T-cell (primary cell): ENCODE results near the gene SPIRE1.

- PRO-cap, 7 experiments: no peak in any of the 7 experiments
These were observed 1.7 kb downstream of the IMPA2 start for GRCh38 chr18:11983045-11983332.

DNA sequence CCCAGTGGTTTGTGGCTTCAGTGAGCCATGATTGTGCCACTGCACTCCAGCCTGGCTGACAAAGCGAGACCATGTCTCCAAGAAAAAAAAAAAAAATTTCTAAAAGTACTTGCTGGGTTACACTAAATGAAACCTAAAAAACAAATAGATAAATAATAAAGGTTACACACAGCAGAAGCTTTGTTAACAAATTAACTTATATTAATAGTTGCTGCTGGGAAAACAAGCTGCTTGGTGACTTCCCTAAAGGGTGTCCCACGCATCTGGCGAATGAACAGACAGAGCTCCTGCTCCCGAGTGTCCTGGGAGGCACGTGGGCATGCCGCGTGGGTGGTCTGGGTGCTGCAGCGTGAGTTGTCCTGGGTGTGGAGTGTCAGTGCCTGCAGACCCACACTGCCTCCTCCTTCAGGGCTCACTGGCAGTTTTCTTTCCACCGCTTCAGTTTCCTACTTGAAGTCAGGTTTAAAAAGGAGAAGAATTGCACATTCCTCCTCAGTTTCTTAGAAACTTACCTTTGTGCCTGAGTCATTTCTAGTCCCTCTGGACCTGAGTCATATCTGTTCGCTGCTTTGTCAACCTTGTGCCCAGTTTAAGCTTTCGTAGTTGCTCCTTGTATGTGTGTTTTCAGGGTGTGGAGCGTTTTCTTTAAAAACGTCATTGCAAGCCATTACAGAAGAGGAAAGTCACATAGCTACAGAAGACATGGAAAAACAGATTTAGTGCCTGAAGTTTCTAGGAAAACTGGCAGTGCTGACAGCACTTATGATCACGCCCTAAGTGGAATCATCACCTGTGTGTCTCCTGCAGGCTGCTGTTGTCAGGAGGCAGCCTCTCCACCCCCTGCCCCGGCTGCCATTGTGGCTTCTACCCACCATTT, 24.3 kb downstream of the IMPA2 start:
- PRO-cap, 7 experiments: no peak in any of the 7 experiments

DNA sequence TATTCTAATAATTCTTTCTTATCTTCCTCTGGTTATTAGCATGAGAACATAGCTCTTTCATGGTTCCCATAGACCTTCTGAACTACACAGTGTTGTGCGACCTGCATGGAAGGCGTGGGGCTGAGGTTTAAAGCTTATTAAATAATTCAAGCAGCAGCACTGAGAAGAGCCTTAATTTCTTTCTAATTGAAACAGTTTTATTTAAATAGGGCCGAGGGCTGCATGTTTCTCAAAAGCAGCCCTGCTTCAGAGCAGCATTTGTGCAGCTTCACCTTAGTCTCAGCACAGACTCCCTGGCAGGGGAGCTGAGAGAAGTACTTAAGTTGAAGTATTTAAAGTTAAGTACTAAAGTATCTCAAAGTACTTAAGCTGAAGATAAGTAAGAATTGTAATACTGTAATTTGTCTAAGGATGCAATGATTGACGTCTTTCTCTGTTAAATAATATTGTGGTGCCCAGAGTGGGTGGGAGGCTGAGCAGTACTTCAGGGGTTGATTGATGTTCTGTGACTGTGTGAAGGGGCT, 31.4 kb downstream of the IMPA2 start:
- PRO-cap, 7 experiments: no peak in any of the 7 experiments

- PRO-cap, 7 experiments: no peak in any of the 7 experiments
These were observed 50.4 kb downstream of the IMPA2 start for GRCh38 chr18:12031628-12032282.

- PRO-cap, 7 experiments: no peak in any of the 7 experiments
These were observed 19.3 kb upstream of the TUBB6 start for GRCh38 chr18:12288685-12289242.

DNA sequence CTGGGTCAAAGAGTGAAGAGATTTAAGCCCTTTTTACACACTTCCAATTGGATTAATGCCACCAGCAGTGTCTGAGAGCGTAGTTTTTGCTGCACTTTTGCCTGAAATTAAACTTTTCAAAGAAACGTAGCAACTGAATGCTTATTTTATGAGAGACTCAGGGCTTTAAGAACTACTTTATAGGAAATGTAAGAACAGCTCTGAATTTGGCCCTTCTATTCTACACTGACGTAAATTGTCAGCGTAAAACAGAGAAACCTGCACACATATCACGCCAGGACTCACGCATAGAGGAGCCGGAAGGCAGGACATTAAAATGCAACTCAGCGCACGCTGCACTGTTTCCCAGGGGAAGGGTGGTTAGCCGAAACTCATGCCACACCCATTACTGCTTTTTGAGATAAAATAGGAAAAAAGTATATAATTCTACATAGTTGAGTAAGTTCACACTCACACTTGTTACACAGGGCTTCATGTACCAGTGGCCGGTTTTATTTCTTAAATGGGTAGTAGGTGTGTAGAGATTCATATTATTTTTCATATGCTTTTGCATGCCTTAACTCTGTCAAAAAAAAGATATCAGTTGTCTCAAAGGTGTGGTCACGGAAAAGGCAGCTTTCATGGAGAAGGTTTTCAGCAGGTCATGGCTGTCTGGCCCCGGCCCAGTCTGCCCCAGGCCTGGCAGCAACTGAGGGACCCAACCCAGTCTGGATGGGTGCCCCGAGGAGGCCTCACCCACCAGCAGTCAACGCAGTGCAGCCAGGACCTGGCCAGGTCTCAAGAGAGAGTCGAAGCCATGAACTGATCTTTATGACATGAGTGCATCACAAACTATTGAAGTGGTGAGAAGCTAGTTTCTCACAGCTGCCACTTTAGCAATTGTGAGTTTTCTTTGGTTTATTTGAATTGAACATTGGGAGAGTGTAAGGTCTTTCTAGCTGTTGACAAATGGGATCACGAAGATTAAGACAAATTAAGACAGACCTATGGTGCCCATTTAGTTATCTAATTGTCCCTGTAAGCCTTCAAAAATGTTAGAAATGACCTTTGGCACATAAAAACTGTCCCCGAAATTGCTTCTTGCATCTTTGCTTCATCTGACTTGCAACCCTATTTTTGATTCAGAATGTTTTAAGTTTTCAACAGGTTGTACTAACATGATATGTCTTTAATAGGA, 7.7 kb downstream of the TUBB6 start:
- PRO-cap, 7 experiments: no peak in any of the 7 experiments

- PRO-cap, 7 experiments: no peak in any of the 7 experiments
These were observed 20.4 kb downstream of the AFG3L2 start for GRCh38 chr18:12356558-12357057.

- PRO-cap, 7 experiments: no peak in any of the 7 experiments
These were observed 17.4 kb downstream of the AFG3L2 start for GRCh38 chr18:12359491-12360148.

DNA sequence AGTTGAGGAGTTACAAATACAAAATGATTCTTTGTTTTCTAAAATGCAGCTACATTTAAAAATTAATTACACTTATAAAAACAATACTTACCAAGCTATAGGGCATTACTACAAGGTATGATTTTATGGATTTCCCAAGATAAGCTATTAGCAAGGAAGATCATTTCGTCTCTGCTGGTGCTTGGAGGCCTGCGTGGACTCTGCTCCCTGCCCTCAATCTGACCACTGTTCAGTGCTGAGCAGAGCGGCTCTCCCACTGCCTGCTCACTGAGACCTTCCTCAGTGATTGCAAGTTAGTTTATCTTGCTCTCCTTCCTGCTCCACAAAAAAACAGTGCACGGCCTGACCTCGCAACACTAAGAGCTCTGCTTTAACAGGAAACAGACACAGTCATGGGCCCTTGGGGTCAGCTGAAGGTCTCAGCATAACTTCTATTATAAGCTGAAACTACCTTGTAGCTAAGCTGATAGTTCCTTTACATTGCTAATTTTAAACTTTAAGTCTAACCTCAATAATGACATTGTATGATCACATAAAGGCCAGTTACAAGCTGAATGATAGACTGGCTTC, 53.1 kb downstream of the PRELID3A start:
- PRO-cap, 7 experiments: no peak in any of the 7 experiments

DNA sequence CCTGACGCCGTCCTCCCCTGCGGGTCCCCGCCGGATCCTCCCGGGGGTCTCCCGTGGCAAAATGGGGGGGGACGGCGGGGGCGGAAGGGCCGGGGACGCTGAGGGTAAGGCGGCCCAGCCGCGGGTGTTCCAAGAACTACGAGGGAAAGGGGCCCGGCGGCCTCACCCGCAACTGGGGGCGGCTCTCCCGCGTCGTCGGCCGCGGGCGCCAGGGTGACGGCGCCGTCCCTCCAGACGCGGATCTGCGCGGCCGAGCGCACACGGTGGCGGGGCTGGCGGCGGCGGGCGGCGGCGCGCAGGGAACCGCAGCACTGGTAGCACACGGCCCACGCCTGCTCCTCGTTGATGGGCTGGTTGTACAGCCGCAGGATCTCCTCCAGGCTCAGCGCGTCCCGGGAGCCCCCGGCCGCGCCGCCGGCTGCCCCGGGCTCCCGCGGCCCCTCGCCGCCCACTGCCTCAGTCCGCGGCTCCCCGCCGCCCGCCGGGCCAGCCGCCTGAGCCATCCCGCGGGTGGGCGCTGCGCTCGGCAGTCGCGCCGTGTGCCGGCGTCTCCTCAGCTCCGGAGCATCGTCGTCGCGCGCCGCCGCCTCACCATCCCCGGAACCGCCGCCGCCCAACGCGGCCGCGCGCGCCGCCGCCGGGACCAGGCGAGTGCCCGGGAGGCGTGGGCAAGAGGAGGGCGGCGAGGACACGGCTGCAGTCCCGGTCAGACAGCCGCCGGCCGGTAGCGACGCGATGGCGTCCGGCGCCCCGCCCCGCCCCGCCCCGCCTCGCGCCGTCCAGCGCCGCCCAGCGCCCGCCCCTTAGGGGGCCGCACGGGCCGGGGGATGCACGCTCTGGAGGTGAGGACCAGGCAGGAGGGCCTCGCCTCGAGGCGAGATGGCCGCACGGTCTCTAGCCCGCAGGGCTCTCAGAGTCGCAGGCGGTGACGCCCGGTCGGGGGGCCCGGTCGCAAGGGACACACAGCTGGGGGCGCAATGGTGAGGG, at the start of gene SPIRE1:
Gene SPIRE1, minus strand, starts transcription at position 744 of the 987 bp plus-strand sequence.
- PRO-cap, 7 experiments: peak in 6 of 7 experiments; most common plus-strand start position 650 of the sequence (in 5); most common minus-strand start position 541 of the sequence (in 4)

DNA sequence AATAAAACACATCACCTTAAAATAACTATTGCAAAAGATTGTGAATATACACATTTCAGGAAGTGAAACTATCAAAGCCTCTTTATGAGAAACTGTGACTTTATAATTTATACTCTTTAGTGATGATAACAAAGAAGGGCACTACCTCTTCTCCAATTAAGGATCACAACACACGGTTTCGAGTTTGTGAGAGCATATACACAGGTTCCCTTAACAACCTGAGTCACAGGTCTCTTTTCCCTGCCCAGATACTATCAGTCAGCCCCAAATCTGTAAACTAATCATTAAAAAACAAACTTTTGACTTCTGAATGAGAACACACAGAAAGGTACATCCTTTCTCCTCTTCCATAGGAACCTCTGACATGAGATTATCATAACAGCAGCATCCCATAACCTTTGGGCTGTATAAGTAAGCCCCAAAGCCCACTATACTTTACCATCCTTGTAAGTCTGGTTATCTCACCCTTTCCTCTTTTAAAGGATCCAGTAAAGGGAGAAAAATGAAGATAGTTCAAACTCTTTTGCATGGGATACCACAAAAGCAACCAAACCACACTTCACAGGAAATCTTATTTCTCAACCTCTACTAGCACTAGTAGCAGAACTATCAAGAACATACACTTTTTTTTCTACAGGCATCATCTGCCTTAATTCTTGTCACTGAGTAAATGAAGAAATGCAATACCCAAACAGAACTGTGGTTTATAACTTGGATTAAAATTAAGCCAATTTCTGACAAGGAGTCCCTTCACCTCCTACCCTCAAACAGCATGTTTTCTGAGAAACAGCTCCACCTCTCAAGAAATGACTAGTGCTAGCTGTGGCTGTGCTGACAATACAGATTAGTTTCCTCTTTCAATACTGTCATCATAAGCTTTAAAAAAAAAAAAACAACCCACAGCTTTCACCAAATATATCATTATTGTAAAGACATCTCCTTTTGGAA, 44.7 kb downstream of the PTPN2 start:
- PRO-cap, 7 experiments: no peak in any of the 7 experiments

DNA sequence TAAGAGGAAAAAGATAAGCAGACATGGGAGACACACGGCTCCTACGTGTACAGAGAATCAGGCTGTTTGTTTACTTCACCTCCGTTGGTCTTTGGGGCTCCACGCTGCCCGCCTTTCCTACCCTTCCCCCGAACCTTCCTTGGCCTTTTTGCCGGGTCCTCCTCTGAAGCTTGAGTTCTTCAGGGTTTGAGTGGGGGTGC, 22.8 kb upstream of the LDLRAD4 start:
- PRO-cap, 7 experiments: peak in 3 of 7 experiments; most common plus-strand start position 103 of the sequence (in 3)

GRCh38 chr18:13223327-13223786, 4.8 kb downstream of the LDLRAD4 start:
- PRO-cap, 7 experiments: no peak in any of the 7 experiments

- PRO-cap, 7 experiments: no peak in any of the 7 experiments
These were observed 197.6 kb downstream of the LDLRAD4 start for GRCh38 chr18:13416044-13416598.

GRCh38 chr18:13460571-13461670, 242.4 kb downstream of the LDLRAD4 start:
- PRO-cap, 7 experiments: no peak in any of the 7 experiments

DNA sequence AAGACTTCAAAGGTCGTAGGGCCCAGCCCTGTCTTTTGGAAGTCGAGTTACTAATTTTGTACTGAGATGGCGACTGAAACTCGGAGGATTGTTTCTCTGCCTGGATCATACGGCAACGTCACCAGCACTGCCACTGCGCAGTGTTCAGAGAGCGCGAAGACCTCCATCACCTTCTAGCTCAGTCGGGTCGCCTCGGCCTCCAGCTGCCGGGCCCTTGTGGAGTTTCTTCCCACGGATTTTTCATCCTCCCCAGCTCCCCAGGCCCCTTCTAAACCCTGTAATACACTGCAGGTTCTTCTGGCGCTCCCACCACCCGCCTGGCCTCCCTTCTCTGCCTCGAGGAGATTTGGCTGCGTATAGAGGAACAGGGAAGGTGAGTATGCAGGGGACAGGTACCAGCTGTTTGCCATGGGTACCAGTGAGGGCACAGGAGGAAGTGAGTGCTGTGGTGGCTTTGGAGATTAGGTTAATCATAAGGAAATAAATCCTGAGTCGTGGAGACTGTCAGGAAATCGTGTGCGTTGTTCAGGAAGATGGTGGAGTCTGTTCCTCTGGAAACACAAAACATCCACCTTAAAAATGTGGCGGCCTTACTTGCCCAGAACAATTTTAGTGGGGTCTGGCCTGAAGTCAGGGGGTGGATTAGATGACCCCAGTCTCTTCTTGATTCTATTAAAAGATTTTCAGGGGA, 230.5 kb downstream of the FAM210A start:
- PRO-cap, 7 experiments: no peak in any of the 7 experiments

GRCh38 chr18:13563134-13563833, 163.1 kb downstream of the FAM210A start:
- PRO-cap, 7 experiments: no peak in any of the 7 experiments

GRCh38 chr18:13611677-13612883, 114.3 kb downstream of the FAM210A start:
- PRO-cap, 7 experiments: peak in 7 of 7 experiments; most common plus-strand start chr18:13612505 (in 6); most common minus-strand start chr18:13612070 (in 1)

GRCh38 chr18:13612884-13613443, 113.4 kb downstream of the FAM210A start:
- PRO-cap, 7 experiments: no peak in any of the 7 experiments

GRCh38 chr18:13744792-13745594, 18.5 kb downstream of the RNMT start:
- PRO-cap, 7 experiments: no peak in any of the 7 experiments